ENCODE measurements around a stretch of chr12.

GRCh38 chr12:46382692-46382918, 10.0 kb upstream of the SLC38A2 start:
- PRO-cap, 4 experiments: no peak in any of the 4 experiments
- RAMPAGE, long total RNA, 4 experiments: no peak in any of the 4 experiments

- PRO-cap, 4 experiments: no peak in any of the 4 experiments
- RAMPAGE, long total RNA, 4 experiments: no peak in any of the 4 experiments
These were observed 21.9 kb upstream of the SLC38A2 start for GRCh38 chr12:46394327-46395043.

GRCh38 chr12:46480975-46481806, 108.6 kb upstream of the SLC38A2 start:
- PRO-cap, 4 experiments: no peak in any of the 4 experiments
- RAMPAGE, long total RNA, 4 experiments: no peak in any of the 4 experiments

GRCh38 chr12:46524010-46524742, 151.6 kb upstream of the SLC38A2 start:
- PRO-cap, 4 experiments: no peak in any of the 4 experiments
- RAMPAGE, long total RNA, 4 experiments: no peak in any of the 4 experiments

GRCh38 chr12:46617355-46617574, 208.5 kb downstream of the SLC38A4 start:
- PRO-cap, 4 experiments: no peak in any of the 4 experiments
- RAMPAGE, long total RNA, 4 experiments: no peak in any of the 4 experiments

GRCh38 chr12:46662996-46663791, 162.6 kb downstream of the SLC38A4 start:
- PRO-cap, 4 experiments: no peak in any of the 4 experiments
- RAMPAGE, long total RNA, 4 experiments: no peak in any of the 4 experiments

GRCh38 chr12:46786725-46787300, 39.0 kb downstream of the SLC38A4 start:
- PRO-cap, 4 experiments: no peak in any of the 4 experiments
- RAMPAGE, long total RNA, 4 experiments: no peak in any of the 4 experiments

- PRO-cap, 4 experiments: no peak in any of the 4 experiments
- RAMPAGE, long total RNA, 4 experiments: no peak in any of the 4 experiments
These were observed 44.0 kb upstream of the PCED1B start for GRCh38 chr12:47035262-47036015.

- PRO-cap, 4 experiments: no peak in any of the 4 experiments
- RAMPAGE, long total RNA, 4 experiments: no peak in any of the 4 experiments
These were observed 143.2 kb upstream of the AMIGO2 start for GRCh38 chr12:47222887-47223353.

GRCh38 chr12:47223354-47224171, 143.8 kb upstream of the AMIGO2 start:
- PRO-cap, 4 experiments: peak in 2 of 4 experiments; most common minus-strand start chr12:47223774 (in 1)
- RAMPAGE, long total RNA, 4 experiments: start-site peak on the plus strand in 1 of 4 experiments, at chr12:47223479-47224193 at its widest, 14 reads per replicate

GRCh38 chr12:47359684-47360144, 280.0 kb upstream of the AMIGO2 start:
- PRO-cap, 4 experiments: peak in 2 of 4 experiments; most common plus-strand start chr12:47359979 (in 1); most common minus-strand start chr12:47359838 (in 2)
- RAMPAGE, long total RNA, 4 experiments: no peak in any of the 4 experiments

DNA sequence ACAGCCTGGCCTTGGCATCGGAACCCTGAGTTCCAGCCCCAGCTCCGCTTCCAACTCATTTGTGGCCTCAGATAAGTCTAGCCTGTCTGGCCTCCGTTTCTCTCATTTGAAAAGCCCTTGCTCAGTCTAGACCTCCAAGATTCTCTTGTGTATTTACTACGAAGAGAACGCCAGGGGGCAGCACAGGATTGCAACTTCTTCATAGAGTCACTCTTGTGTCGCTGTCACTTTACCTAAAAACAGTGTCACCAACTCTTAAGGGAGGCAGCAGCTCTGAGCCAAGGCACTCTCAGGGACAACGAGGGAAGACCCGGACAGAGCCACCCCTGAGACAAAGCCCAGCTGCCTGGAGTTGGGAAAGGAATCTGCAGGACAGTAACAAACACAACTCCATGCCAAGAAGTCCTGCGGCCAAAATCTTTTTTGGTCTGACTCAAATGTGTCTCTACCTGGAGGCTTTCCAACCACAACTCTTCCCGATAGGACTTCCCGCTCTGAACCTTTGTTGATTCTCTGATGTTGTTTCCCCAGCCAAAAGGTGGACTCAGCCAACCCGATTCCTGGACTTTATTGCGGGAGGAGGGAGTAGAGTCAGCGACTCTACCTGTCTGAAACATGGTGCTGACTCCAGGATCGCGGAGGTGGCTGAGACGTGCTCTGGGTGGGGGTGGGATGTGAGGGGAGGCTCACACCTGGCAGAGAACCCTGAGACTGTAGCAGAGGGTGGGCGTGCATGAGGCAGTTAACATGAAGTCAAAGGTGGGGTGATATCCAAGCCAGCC, 9.7 kb upstream of the RPAP3 start:
- PRO-cap, 4 experiments: peak in 1 of 4 experiments; most common minus-strand start position 561 of the sequence (in 1)
- RAMPAGE, long total RNA, 4 experiments: no peak in any of the 4 experiments

GRCh38 chr12:47829660-47830038, 9.9 kb upstream of the HDAC7 start:
- PRO-cap, 4 experiments: no peak in any of the 4 experiments
- RAMPAGE, long total RNA, 4 experiments: no peak in any of the 4 experiments

GRCh38 chr12:47852146-47852759, 32.5 kb upstream of the HDAC7 start:
- PRO-cap, 4 experiments: no peak in any of the 4 experiments
- RAMPAGE, long total RNA, 4 experiments: no peak in any of the 4 experiments

GRCh38 chr12:47882271-47882504, 22.6 kb downstream of the VDR start:
- PRO-cap, 4 experiments: no peak in any of the 4 experiments
- RAMPAGE, long total RNA, 4 experiments: no peak in any of the 4 experiments

- PRO-cap, 4 experiments: no peak in any of the 4 experiments
- RAMPAGE, long total RNA, 4 experiments: no peak in any of the 4 experiments
These were observed 22.1 kb downstream of the VDR start for GRCh38 chr12:47882627-47883152.

GRCh38 chr12:47895811-47896502, 8.8 kb downstream of the VDR start:
- PRO-cap, 4 experiments: no peak in any of the 4 experiments
- RAMPAGE, long total RNA, 4 experiments: no peak in any of the 4 experiments

DNA sequence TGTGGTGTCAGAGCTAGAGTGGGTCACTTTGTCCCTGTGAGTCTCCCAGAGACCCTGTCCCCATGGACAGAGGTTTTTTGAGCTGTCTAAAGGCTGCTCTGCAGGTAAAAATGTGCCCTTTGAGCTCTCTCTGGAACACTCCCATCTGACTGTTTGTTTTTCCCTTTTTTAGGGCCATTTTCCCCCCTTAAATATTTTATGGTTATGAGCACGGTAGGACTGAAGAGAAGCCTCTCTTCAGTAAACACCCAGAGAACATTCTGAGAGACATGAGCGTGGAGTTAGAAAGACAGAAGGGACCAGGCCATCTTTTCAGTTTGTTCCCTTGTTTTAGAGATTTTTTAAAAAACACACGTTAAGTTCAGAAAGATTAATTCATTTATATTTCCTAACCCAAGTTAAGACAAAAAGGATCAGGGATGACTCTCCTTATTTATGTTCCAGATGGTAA, 3.4 kb upstream of the VDR start:
- PRO-cap, 4 experiments: no peak in any of the 4 experiments
- RAMPAGE, long total RNA, 4 experiments: no peak in any of the 4 experiments

- PRO-cap, 4 experiments: peak in 4 of 4 experiments; most common minus-strand start chr12:48188628 (in 4)
- RAMPAGE, long total RNA, 4 experiments: no peak in any of the 4 experiments
These were observed 4.9 kb downstream of the CCDC184 start for GRCh38 chr12:48188383-48188797.

DNA sequence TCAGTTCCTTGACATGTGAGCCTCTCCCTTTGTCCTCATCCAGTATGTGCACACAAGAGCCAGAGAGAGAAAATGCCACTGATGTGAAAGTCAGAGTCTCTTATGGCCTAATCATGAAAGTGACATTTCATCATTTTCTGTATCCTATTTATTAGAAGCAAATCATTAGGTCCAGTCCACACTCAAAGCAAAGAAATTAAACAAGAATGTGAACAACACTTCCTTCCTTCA, 45.9 kb upstream of the H1-7 start:
- PRO-cap, 4 experiments: no peak in any of the 4 experiments
- RAMPAGE, long total RNA, 4 experiments: no peak in any of the 4 experiments

Measured in spleen (tissue), 7 donors.